ENCODE data around the genes ZNF420, WDR87, SPRED3 and FAM98C.

DNA sequence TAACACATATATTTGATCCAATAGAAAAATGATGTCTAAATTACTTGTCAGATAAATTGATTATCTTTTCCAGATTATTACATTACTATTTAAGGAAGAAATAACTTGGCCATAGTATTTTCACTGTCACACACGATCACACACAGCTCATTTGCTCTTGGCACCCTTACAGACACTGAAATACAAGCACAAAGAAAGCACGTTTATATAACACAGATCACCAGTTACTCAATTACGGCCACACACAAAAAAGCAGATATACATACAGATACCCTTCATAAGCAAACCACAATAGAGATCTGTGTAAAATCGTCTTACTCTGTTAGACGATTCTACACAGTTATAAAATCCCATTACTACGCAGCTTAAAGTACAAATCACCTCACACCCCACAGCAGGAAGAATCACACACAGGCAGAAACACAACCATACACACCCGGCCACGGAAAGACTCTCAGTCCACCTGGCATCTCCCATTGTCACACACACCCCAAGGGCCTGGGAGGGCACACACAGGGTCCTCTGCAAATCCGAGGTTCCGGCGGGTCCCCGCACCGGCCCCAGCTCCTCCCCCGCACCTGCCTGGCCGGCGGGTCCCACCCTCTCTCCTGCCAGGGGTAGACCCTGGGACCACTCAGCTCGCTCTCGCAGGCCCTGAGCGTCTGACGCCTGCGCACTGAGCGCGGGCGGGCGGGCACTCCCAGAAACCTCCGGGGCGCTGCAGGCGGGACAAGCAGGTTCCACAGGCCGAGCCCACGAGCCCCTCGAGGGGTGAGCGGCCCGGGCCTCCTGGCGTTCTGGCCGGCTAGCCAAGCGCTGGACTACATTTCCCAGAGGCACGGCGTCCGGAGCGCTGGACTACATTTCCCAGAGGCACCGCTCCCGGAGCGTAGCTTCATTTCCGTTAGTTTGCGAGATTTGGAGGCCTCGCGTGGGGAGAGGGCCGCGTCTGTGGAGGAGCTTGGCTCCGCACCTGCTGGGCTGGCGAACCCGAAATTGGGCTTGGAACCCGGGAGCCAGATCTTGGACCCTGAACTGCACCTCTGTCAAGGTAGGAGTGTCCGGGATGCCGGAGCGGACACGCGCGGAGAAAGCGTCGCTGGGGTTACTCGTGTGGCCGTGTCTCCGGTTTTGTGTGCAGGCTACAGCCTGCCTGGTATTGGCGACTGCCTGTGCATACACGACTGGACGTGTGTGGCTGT, at the start of gene ZNF420:
Gene ZNF420, plus strand, starts transcription at position 914 of the 1,202 bp plus-strand sequence.
- PRO-cap, result bidirectional peak, plus-strand start at position 927 of the sequence, minus-strand start at position 799 of the sequence

DNA sequence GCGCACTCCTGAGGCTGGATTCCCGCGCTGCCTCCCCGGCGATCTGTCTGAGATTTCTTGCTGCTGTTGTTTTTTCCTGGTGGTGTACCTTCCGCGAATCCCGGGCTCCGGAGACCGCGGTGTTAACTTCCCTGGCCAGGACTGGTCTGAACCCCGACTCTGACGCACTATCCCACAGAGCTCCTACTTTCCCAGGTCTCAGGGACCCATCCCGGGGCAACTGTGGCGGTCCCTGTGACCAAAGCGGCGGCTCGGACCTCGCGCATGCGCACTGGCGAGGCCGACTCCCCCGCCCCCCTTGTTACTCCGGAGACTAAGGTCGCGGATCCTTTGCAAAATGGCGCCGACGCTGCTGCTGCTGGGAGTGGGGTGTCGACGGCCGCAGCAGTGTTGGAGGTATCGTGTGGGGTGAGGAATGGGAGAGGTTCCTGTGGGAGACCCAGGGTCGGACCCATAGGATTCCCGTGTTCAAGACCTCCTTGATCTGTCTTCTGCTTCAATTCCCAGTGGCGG, 30.3 kb upstream of the ZNF875 start:
- PRO-cap, result no peak

GRCh38 chr19:37312257-37313174, 21.9 kb upstream of the ZNF875 start:
- PRO-cap, result no peak

DNA sequence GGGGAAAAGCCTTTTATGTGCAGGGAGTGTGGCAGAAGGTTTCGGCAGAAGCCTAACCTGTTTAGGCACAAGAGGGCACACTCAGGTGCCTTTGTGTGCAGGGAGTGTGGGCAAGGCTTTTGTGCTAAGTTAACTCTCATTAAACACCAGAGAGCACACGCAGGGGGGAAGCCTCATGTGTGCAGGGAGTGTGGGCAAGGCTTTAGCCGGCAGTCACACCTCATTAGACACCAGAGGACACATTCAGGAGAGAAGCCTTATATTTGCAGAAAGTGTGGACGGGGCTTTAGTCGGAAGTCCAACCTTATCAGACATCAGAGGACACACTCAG, 7.5 kb upstream of the ZNF527 start:
- PRO-cap, result no peak

DNA sequence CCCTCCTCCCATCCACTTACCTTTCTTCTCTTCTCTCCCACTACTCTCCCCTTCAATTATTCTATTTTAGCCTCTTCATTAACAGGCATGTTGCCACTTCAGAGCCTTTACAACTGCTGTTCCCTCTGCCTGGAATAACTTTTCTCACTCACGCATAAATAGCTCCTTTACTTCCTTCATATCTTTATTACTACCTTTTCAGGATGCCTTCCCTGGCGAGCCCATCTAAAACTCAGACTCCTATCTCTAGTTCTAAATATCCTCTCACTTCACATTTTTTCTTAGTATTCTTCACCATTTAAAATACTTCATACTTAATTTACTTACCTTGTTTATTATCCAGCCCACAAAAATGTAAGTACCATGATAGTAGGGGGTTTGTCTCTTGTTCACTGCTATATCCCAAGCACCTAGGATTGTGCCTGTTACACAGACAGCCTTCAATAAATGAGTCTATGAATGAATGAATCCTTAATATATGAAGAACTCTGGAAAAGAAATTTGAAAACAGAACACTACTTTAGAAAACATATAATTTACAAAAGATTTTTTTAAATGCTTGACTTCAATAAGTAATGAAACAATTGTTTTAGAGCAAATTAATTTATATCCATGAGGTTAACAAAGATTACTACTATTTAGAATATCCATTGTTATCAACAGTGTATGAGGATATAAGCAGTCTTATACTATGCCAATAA, 2.1 kb downstream of the ZNF569 start:
- PRO-cap, result no peak

DNA sequence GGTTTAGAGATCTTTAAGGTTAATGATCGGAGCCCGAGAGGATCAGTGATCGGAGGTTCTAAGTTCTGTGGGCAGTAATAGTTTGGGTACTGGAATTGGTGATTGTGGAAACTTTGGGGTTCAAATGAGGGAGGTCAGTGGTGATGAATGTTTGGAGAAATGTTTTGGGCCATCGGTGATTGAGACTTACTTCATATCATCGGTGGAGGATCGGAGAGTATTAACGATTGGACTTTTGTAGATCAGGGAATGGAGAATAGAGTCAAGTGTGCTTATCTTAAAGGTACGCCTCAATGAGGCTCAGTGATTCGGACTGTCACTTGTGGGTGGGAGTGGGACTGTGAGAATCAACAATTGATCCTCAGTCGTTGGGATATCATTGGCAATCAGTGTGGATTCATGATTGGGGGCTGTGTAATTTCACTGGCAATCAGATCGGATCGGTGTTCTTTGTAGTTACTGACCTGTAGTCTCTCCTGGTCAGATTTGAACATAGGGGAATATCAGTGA, 678 bp downstream of the ZNF793 start:
- PRO-cap, result no peak

DNA sequence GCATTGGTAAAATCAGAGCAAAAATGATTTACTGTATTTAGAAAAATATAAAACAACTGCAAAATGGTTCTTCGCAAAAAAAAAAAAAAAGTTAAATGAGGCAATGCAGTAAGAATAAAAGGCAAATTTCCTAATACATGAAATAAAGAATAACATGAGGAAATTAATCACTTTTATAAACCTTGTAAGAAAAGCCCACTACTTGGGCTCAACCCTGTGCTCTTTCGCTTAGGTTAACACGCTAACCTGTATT, 23.7 kb downstream of the ZNF573 start:
- PRO-cap, result no peak

- PRO-cap, result bidirectional peak, plus-strand start at chr19:37907208, minus-strand start at chr19:37907110
Observed at GRCh38 chr19:37906317-37907346, at the start of gene WDR87. Gene WDR87 (minus strand): TSS chr19:37906594.

- PRO-cap, result no peak
Observed at GRCh38 chr19:38023142-38023966, 116.3 kb downstream of the SIPA1L3 start.

DNA sequence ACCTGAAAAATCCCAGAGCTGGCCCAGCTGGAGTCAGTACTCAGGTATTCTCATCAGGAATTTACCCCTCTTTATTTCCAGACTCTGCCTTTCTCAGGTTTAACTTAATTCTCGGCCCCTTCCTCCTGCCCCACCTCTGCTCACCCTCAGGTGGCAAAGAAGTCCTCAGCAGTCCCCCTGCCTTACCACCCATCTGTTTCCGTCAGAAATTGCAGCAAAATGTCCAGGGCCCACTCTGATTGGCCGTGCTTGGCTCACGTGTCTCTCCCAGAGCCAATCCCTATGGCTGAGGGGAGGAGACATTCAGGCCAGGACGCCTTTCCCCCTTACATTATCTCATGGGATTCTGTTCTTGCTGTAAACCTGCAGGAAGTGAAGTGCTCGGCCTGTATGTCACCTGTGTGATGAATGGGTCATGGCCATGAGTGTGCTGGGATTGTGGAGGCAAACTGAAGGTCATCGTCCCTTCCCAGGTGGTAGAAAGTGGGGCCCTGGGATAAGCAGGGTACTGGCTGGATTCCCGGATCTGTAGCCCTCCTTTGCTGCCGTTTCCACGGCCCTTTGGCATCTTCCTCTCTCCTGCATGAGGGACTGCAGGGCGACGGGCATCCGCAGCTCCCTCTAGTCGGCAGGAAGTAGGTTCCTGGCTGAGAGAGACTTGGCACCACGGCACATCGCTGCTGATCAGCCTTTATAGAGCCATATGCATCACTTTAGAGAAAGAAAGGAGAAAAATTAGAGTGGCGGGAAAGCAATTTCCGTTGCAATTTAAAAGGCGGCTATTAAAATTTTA, 118.1 kb downstream of the SIPA1L3 start:
- PRO-cap, result no peak

- PRO-cap, result no peak
Observed at GRCh38 chr19:38062946-38063645, 156.1 kb downstream of the SIPA1L3 start.

DNA sequence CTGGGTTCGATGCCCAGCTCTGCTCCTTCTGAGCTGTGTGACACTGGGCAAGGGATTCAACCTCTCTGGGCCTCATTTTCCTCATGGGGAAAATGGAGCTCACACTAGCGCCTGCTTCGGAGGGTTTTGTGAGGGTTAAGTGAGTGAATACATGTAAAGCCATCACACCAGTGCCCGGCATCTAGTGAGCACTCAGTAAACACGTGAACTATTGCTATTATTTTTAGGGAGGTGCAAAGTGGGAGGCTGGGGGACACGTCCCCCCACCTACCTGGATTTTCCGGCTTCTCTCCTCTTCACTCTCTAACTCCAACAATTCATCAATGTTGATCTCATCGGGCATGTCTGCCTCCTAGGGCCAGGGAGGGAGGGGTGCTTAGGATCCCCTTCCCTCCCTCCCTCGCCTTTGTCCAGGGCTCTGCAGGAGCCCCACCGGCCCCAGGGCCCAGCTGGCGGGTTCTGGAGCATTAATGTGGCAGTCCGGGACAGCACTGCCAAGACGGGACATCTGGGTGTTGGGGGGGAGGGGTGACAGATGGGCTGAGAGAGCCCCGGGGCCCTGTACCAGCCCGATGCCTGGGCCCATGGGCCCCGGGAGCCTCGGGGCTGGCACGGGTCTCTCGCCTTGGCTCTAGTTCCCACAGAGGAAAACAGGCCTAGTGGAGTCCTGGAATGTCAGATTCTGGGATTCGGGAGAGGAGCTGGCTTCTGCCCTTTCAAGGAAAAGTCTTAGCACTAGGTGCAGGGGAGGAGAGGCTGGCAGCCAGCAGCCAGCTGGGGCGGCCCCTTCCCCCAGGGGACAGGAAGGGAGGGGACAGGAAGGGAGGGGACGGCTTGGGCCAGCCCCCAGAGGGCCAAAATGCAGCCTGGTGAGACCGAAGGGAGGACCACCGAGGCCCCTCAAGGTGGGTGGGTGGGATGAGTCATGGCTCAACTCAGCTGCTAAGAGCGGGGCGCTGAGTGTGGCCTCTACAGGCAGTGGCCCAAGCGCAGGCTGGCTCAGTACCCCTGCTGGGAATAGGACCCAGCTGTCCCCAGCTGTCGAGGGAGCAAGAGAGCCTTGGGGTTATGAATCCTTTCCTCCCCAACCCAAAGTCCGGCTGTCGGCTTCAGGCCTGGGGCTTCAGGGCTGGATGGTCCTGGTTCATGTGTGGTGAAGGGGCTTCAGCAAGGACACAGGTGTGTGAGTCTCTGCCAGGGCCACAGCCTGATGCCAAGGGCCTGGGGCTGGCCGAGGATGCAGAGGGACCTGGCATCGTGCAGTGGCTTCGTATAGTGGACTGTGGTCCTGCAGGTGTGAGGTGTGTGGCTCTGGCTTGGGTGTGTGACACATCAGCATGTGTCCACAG, 3.1 kb downstream of the PPP1R14A start:
- PRO-cap, result bidirectional peak, plus-strand start at position 1,002 of the sequence, minus-strand start at position 633 of the sequence

- PRO-cap, result no peak
Observed at GRCh38 chr19:38263671-38263912, 781 bp upstream of the SPINT2 start.

DNA sequence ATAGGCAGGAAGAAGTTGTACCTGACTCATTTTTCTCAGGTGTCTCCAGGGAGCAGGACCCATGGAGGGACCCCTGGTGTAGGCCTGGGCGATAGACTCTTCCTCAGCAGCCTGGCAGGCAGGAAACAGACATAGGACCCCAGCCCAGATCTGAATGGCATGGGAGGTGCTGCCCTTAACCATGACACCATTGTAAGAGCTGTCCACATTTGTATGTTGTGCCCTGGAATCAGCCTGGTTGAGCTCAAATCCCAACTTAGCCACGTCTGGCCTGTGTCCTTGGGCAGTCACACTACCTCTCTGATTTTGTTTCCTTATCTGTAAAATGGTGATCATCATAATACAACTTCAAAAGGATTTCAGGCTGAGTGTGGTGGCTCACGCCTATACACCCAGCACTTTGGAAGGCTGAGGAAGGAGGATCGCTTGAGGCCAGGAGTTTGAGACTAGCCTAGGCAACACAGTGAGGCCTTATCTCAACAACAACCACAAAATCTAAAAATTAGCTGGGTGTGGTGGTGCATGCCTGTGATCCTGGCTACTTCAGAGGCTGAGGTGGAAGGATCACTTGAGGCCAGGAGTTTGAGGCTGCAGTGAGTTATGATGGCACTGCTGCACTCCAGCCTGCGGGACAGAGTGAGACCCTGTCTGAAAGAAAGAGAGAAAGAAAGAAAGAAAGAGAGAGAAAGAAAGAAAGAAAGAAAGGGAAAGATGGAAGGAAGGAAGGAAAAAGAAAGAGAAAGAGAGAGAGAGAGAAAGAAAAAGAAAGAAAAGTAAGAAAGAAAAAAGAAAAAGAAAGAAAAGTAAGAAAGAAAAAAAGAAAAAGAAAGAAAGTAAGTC, 7.2 kb upstream of the CATSPERG start:
- PRO-cap, result no peak

- PRO-cap, result no peak
Observed at GRCh38 chr19:38338854-38339424, 3.3 kb downstream of the CATSPERG start.

DNA sequence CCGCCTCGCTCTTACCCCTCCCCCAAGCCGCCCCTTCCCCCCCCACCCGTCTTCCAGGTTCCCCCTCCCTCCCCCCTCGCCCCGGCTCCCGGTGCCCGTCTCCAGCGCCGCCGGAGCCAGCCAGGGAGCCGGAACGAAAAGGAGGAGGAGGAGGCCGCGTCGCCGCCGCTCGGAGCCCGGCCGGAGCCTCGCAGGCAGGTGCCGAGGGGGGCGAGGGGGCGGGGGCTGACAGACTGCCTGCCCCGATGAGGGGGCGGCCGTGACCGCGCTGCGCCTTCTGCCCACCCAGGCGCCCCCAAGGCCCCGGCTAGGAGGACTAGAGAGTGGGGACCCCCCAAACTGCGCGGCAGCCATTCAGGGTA, at the start of gene SPRED3:
Gene SPRED3, plus strand, starts transcription at position 84 of the 362 bp plus-strand sequence.
- PRO-cap, result unidirectional peak, plus-strand start at position 131 of the sequence

DNA sequence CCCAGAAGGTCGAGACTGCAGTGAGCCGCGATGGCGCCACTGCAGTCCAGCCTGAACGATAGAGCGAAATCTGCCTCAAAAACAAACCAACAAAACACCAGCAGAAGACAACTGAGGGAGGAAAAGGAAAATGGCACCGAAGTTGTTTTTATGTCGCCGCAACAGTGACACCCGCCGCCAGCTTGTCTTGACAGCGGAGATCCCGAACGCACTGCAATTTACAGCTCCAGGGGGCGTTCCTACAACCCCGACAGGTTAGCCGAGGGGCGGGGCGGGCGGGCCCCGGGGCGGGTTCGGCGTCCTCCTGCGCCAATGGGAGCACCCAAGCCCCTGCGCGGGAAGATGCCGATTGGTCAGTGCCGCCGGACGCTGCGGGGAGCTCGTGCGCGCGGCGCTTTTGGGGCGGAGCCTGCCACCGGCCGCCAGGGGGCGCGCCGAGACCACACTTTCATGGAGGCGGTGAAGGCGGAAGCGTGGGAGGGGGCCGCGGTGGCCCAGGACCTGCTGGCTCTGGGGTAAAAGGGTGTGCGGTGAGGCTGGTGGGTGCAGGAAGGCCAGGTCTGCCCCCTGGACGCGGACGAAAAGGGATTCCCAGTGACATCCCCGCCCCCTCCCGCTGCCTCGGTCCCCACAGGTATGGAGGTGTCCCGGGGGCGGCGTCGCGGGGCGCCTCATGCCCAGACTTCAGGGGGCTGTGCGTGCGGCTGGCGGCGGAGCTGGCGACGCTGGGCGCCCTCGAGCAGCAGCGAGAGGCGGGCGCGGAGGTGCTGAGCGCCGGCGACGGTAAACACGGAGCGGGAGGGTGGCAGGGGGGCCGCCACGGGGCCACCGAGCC, at the start of gene FAM98C:
Gene FAM98C, plus strand, starts transcription at position 390 of the 835 bp plus-strand sequence.
- PRO-cap, result bidirectional peak, plus-strand start at position 451 of the sequence, minus-strand start at position 215 of the sequence

- PRO-cap, result no peak
Observed at GRCh38 chr19:38452809-38453179, 19.3 kb downstream of the RYR1 start.

DNA sequence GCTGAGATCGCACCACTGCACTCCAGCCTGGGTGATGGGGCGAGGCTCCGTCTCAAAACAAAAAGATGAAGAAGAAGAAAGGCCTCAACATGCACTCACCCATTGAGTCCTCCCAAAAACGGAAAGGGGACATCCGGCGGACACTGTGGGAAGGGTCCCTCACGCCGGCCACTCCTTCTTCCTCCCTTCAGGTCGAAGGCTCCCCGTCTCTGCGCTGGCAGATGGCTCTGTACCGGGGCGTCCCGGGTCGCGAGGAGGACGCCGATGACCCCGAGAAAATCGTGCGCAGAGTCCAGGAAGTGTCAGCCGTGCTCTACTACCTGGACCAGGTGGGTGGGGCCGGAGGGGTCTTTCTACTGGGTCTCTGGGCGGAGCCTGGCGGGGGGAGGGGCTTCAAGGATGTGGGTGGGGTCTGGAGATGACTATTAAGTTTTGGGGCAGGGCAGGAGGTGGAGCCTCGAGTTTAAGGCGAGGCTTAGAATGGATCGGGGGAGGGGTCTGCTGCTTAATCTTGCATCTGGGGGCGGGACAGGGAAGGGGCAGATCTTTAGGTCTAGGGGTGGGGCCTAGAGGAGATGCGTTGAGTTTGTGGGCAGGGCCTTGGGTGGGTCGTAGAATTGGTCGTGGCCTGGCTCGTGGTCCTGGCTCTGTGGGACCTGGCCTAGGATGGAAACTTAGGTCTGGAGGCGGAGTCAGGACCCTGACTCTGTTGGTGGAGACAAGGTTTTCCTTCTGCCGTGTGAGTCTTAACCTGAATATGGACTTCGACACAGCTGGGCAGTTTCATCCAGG, 90.1 kb downstream of the MAP4K1 start:
- PRO-cap, result no peak

DNA sequence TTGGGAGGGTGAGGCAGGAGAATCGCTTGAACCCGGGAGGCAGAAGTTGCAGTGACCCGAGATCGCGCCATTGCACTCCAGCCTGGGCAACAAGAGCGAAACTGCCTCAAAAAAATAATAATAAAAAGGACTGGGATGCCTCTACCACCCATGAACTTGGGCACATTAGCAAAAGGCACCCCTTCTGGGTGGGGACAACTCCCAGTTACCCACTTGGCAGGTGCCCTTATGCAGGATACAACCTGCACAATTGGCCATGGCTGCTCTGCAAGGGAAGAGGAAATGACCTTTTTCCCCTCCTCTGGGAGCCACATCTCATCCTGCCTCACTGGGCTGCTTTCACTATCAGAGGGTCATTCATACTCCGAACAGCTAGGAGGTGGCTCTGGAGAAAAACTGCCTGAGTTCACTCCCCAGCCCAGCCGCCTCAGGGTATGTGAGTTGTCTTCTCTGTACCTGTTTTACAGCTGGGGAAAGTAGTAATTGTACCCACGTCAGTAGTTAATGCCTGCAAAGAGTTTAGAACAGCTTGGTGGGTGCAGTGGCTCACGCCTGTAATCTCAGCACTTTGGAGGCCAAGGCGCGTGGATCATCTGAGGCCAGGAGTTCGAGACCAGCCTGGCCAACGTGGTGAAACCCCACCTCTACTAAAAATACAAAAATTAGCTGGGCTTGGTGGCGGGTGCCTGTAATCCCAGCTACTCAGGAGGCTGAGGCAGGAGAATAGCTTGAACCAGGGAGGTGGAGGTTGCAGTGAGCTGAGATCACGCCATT, 7.0 kb upstream of the ACTN4 start:
- PRO-cap, result no peak

Measured in pulmonary artery (tissue), 1 donor.